ENCODE measurements around the genes SSBP1, TAS2R3, TAS2R4 and TAS2R5.

GRCh38 chr7:141032490-141033002 lies 17.8 kb upstream of the MRPS33 start:
- RRBS, result no CpG with 5 or more reads among the region's 26 CpGs

DNA sequence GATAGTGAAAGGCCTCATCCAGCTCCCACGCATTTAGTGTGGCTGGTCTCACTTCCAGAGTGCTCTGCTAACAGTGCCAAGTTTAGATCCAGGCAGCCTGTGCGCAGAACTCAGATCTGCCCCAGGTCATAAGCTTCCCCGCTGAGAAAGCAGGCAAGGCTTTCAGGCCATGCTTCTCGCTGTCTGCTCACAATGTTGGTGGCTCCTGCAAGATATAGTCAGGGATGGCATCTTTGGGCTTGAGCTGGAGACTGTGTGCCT lies 11.4 kb downstream of the AGK start:
- RRBS, result no CpG with 5 or more reads among the region's 4 CpGs

DNA sequence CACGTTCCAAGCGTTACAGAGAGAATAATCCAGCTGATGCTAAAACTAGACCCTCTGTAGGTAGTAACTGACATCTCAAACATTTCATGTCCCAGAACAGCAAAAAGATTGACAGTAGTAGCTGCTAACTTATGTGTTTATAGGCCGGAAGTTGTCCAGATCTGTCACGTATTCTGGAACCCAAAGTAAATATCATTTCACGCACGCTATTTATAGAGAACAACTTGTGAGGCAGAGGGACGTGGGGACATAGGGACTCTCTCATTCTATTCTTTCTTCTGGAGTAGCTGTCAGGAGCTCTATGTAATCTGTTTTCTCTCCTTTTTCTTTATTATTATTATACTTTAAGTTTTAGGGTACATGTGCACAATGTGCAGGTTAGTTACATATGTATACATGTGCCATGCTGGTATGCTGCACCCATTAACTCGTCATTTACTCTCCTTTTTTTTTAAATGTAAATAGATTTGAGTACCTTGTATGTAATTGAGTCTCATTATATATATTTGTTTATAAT lies 22.4 kb downstream of the AGK start:
- RRBS, result no CpG with 5 or more reads among the region's 8 CpGs

- RRBS, result no CpG with 5 or more reads among the region's 6 CpGs
Observed at GRCh38 chr7:141656540-141657041, 45.4 kb downstream of the DENND11 start.

GRCh38 chr7:141662965-141663835 lies 38.8 kb downstream of the DENND11 start:
- RRBS, result no CpG with 5 or more reads among the region's 7 CpGs

- RRBS, result no CpG with 5 or more reads among the region's 8 CpGs
Observed at GRCh38 chr7:141673912-141674753, 27.8 kb downstream of the DENND11 start.

GRCh38 chr7:141695603-141696314 lies 6.2 kb downstream of the DENND11 start:
- RRBS, result no CpG with 5 or more reads among the region's 6 CpGs

DNA sequence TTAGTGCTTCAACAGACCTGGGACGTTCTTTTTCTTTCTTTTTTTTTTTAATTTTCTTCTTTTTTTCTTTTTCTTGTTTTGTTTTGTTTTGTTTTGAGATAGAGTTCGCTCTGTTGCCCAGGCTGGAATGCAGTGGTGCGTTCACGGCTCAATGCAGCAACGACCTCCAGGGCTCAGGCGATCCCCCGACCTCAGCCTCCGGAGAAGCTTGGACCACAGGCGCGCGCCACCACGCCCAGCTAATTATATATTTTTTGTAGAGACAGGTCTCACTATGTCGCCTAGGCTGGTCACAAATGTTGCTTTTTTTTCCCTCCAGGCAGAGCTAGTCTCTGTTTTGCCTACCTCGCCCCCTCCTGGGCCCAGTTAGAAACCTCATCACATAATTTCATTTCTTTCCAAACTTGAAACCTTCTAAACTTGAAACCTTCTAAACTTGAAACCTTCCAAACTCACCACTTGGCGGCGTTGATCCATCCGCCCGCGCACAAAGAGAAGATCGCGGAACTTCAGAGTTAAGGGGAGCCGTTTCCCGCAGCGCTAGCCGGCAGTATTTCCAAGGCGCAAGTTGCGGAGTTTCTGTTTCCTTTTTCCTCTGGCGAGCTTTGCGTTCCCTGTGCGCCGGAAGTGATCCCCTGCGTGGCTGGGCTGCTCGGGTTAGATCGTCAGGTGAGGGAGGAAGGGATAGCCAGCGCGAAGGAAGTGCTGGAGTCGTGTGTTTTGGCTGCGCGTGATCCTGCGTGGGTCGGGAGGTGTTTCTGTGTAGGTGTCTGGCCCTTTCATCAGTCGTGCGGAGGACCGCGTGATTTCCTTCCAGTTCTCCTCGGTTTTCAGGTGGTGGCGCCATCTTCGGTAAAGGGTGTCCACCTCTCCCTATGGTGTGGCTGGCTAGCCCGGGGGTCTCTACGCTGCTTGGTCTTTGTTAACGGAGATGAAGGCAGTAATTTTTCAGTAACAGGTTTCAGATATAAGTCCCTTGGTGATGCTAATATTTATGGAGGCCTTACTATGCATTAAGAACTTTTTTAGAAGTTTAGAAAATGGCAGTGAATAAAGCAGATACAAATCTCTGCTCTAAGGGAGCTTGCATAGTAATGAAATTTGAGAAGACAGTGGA lies at the start of gene SSBP1:
Gene SSBP1, plus strand, starts transcription at position 617 of the 1,117 bp plus-strand sequence.
- RRBS, result 1% methylated on average over 7 of the region's 51 CpGs

DNA sequence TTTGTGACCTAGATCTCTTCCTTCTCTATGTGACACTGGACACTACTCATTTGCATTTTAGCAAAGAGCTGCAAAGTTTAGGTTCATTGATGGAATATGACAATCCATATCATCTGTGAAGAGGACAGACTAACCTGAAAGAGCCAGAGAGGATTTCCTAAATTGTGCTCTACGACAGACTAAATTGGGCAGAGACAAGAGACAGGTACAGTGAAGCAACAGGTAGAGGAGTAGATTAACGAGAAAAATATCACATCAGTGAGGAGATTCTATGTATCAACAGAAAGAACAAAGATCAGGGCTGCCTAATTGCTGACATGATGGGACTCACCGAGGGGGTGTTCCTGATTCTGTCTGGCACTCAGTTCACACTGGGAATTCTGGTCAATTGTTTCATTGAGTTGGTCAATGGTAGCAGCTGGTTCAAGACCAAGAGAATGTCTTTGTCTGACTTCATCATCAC lies at the start of gene TAS2R3:
Gene TAS2R3, plus strand, starts transcription at position 256 of the 463 bp plus-strand sequence.
- RRBS, result no CpG with 5 or more reads among the region's 3 CpGs

GRCh38 chr7:141776374-141776787 lies at the start of gene TAS2R4:
Gene TAS2R4, plus strand, starts transcription at chr7:141776674.
- RRBS, result no CpG with 5 or more reads among the region's 1 CpG

GRCh38 chr7:141789950-141790506 lies at the start of gene TAS2R5:
Gene TAS2R5, plus strand, starts transcription at chr7:141790217.
- RRBS, result no CpG with 5 or more reads among the region's 7 CpGs

DNA sequence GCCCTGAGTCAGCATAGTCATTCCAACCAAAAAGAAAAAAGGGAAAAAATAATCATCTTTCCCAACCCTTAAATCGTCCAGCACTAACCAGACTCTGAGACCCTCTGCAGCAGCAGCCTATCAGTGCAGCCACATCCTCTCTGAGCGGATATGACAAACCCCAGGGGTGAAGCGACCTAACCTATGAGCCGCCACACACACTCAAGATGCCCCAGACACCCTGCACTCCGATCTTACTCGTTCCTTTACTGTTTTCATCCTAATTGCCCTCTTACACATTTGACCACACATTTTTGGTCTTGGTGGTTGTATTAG lies 37.6 kb upstream of the PRSS1 start:
- RRBS, result no CpG with 5 or more reads among the region's 6 CpGs

DNA sequence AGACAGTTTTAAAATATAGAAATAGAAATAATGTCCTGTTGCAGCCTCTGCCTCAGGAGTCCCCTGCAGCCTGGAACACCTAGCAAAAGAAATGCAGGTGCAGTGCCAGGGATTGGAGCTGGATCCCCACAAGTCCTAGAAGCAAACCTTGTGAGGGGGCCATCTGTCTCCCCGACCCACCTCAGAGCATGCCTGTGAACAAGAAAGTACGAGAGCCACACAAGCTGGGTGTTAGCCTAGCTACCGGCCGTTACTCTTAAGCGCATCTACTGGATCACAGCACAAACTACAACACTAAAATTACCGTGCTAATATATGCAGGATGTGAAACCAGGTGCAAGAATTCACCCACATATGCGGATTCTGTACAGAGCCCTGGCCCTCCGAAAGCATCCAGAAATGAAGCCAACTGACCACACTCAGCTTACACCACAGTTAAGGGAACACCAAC lies 16.1 kb upstream of the PRSS1 start:
- RRBS, result no CpG with 5 or more reads among the region's 8 CpGs

DNA sequence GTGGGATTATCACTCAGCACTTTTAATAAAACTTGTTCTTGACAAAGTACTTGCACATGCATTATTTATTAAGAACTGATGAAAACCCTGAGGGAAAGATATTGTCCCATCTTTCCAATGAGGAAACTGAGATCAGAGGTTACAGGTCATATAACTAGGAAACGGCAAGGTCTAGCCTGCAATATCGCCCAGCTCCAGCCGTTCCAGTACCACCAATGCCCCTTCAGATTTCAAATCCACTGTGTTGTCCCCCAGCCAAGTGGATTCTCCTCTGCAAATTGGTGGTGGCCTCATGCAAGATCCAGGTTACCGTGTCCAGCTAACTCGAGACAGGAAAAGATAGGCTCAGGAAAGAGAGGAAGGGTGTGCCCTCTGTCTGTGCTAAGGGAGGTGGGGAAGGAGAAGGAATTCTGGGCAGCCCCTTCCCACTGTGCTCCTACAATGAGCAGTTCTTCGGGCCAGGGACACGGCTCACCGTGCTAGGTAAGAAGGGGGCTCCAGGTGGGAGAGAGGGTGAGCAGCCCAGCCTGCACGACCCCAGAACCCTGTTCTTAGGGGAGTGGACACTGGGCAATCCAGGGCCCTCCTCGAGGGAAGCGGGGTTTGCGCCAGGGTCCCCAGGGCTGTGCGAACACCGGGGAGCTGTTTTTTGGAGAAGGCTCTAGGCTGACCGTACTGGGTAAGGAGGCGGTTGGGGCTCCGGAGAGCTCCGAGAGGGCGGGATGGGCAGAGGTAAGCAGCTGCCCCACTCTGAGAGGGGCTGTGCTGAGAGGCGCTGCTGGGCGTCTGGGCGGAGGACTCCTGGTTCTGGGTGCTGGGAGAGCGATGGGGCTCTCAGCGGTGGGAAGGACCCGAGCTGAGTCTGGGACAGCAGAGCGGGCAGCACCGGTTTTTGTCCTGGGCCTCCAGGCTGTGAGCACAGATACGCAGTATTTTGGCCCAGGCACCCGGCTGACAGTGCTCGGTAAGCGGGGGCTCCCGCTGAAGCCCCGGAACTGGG lies 25.5 kb downstream of the PRSS2 start:
- RRBS, result 82% methylated on average over 11 of the region's 33 CpGs

DNA sequence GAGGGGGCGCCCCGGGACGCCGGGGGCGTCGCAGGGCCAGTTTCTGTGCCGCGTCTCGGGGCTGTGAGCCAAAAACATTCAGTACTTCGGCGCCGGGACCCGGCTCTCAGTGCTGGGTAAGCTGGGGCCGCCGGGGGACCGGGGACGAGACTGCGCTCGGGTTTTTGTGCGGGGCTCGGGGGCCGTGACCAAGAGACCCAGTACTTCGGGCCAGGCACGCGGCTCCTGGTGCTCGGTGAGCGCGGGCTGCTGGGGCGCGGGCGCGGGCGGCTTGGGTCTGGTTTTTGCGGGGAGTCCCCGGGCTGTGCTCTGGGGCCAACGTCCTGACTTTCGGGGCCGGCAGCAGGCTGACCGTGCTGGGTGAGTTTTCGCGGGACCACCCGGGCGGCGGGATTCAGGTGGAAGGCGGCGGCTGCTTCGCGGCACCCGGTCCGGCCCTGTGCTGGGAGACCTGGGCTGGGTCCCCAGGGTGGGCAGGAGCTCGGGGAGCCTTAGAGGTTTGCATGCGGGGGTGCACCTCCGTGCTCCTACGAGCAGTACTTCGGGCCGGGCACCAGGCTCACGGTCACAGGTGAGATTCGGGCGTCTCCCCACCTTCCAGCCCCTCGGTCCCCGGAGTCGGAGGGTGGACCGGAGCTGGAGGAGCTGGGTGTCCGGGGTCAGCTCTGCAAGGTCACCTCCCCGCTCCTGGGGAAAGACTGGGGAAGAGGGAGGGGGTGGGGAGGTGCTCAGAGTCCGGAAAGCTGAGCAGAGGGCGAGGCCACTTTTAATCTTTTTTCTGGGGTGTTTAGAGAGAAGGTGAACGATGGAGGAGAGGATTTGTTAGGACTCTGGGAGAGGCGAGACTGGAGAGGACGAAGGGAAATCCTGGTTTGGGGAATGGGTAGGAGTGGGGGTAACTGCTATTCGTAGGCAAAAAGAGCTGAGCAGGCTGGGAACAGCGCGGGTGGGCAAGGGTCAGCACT lies 26.4 kb downstream of the PRSS2 start:
- RRBS, result 51% methylated on average over 32 of the region's 73 CpGs

GRCh38 chr7:142797897-142798245 lies 27.1 kb downstream of the PRSS2 start:
- RRBS, result no CpG with 5 or more reads among the region's 9 CpGs

DNA sequence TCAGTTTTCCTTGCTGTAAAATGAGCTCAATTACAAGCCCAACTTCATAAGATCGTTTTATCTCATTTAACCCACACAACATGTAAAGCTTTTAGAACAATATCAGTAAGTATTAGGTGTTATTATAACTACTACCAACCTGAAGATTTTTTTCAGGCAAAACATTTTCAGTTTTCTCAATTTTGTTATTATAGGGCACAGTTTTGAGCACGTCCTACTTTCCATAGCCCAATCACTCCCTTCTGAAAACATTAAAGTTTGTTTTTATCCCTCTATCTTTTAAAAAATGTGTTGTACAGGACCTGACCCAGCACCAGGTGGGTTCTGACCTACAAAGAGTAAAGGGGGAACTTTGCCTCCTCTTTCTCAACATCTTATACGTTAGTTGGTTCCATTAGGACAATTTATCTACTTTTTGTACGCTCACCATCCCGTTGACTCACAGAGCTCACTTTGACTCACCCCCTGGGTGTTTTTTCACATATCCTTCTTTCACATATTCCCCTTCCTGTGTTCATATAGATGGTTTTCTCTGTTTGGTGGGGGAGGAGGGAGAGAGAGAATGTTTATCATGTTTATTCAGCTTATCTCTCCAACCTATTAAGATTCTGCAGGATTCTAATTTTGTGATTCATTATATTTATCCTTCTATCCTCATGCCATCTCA lies 36.9 kb downstream of the PRSS2 start:
- RRBS, result no CpG with 5 or more reads among the region's 5 CpGs

DNA sequence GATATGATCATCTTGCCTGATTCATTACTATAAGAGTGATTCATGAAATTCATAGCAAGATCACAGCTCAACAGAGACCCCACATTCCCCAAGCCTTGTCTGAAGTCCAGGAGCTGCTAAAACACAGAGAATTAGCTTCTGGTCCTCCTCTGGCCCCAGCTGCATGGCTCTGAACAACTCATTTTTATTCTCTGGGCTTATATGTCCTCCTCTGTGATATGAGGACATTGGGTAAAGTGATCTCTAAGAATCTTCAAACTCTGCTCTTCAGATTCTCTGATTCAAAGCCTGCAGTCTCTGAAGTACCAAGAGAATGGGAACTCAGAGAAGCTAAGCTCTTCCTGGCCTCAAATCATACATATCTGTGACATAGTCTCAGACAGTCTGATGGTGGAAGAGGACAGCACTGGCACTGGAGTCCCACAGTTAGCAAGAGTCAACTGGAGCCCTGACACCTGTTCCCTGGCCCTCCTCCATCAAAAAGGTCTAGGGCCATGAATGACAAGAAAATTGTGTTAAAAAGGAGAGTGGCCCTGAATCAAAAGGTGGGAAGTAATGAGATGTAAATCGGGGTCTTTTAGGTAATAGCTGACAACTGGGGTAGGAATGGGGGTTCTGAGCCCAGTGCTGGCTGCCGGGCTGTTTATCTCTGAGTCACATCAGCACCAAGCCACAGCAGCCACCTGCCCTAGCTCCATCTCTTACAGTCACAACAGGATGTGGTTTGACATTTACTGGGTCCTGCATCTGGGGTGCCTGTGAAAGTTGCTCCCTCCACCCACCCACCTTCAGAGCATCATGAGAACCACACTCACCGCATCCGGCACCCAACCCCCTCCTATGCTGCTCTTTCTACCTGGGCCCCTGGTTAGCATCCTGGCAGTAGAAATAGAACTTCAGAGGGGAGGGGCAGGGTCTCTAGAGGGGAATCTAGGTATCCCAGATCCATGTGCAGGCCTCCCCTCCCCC lies 37.7 kb downstream of the PRSS2 start:
- RRBS, result no CpG with 5 or more reads among the region's 4 CpGs

DNA sequence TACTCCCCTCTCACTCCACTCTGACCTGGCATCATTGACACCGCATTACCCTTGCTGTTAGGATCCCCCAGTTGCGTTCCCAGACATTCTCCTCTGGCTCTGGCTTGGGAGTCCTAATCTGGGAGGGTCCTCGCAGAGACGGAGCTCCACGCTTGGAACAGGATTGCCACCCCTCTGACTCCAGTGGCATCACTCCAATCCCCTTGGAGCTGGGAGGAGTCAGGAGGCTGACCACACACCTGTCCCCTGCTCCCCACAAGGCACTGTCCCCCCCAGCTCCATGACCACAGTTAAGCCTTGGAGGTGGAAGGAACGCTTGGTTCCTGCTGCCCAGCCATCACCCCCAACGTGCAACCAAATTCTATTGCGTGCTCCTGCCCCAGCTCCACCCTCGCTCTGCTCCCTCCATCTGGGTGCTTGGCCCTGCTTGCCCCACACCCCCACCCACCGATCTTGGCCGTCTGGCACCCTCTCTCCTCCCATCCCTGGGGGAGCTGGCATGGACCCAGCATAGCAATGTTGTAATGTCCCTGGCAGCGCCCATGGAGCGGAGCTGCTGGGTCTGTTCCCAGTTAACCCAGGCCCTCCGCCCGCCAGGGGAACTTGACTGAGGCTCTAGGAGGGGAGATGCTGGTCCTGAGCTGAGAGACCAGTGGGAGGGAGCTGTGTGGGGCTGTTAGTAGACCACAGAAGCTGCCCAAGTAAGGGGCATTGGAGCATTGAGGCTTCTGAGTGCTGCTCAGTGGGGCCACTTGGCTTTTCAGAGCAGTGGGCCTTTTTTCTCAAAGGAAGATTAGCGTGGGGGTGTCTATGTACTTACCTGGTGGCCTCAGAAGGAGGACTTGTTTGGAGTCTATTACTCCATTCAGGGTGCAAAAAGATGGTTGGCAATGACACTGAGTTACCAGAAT lies 952 bp downstream of the EPHB6 start:
- RRBS, result no CpG with 5 or more reads among the region's 16 CpGs

DNA sequence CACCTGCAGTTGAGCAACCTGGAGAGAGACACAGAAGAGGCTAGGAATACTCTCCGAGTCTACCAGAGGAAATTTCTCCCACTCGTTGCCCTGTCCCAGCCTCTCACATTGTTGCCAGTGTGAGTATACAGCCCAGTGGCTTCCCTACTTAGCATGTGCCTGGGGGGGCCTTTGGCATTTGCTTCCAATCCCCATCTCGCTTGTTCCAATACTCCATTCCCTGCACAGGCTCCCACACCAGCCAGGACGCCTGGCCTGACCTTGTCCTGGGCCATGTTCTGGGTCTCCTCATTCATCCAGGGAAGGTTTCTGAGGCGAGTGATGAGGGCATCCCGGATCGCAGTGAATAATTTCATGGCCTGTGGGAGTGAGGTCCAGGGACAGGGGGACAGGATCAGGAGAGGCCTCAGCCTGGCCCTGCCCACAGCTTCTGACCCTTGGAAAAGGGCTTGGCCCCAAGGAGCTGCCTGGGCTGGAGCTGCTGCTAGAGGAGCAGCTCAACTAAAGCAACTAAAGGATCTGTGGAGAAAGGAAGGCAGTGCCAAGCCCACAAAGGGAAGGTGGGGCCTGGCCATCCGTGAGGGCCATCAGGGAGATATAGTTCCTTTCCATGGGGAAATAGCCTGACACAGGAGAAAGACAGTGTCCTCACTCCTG lies 5.2 kb downstream of the LLCFC1 start:
- RRBS, result no CpG with 5 or more reads among the region's 8 CpGs

Data from NB4 (cell line).